Fibroblast of villous mesenchyme (primary cell): ENCODE measurements around a stretch of chr3.

- CAGE, long polyA plus RNA: no peak
Measured at GRCh38 chr3:66798009-66798601, 200.0 kb upstream of the KBTBD8 start.

DNA sequence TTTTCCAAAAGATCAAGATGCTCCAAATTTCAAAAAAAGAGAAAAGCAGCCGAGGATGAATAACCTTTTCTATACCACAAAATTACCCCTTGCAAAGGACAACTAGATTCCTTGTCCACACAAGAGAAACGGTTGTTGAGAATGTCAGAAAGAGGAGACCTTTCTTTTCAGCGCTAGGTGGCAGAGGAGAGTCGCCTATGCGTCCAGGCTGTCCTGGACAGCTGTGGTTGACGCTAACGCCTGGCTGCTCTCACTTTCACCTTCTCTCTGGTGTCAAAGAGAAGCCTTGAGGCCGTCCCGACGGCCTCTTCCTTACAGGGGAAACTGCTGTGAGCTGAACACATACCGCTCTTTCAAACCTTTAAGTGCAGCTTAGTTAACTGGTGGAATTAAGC, 26.3 kb upstream of the KBTBD8 start:
- CAGE, long polyA plus RNA: no peak

- CAGE, long polyA plus RNA: no peak
Measured at GRCh38 chr3:67018106-67018879, 20.2 kb downstream of the KBTBD8 start.

GRCh38 chr3:68996701-68996992, 16.8 kb downstream of the EOGT start:
- CAGE, long polyA plus RNA: no peak

GRCh38 chr3:69249807-69250492, 127.6 kb upstream of the LMOD3 start:
- CAGE, long polyA plus RNA: no peak

DNA sequence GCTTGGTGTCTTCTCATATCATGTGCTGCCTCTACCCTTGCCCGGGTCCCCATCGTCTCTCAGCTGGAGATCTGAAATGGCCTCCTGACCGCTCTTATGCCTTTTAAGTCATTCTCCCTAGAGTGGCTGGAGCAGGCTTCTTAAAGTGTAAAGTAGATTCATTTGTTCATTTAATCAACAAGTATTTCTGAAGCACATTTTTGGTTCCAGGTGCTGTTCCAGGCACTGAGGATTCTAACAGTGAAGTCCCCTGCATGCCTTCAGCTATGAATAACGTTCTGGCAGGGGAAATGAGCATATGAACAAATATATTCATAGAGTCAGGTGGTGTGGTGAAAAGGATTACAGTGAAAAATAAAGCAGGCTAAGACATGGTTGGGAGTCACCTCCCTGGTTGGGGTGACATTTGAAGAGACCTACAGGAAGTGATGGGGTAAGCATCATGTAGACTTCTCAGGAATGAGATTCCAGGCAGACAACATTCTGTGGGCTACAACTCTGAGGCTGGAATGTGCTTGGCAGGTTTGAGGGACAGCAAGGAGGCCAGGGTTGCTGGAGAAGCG, 15.1 kb downstream of the FRMD4B start:
- CAGE, long polyA plus RNA: no peak

- CAGE, long polyA plus RNA: no peak
Measured at GRCh38 chr3:69541638-69542051, 155.8 kb upstream of the FRMD4B start.

- CAGE, long polyA plus RNA: no peak
Measured at GRCh38 chr3:69737970-69738843, 1.1 kb upstream of the MITF start.

- CAGE, long polyA plus RNA: no peak
Measured at GRCh38 chr3:69744376-69744575, 5.0 kb downstream of the MITF start.

- CAGE, long polyA plus RNA: no peak
Measured at GRCh38 chr3:69791002-69791460, 51.8 kb downstream of the MITF start.

GRCh38 chr3:70957930-70959088, 625.2 kb downstream of the FOXP1 start:
- CAGE, long polyA plus RNA: no peak

- CAGE, long polyA plus RNA: no peak
Measured at GRCh38 chr3:70980946-70981503, 602.5 kb downstream of the FOXP1 start.

- CAGE, long polyA plus RNA: no peak
Measured at GRCh38 chr3:71089246-71089762, 494.2 kb downstream of the FOXP1 start.

GRCh38 chr3:71137000-71137971, 446.2 kb downstream of the FOXP1 start:
- CAGE, long polyA plus RNA: no peak

- CAGE, long polyA plus RNA: no peak
Measured at GRCh38 chr3:71153684-71154007, 429.9 kb downstream of the FOXP1 start.

DNA sequence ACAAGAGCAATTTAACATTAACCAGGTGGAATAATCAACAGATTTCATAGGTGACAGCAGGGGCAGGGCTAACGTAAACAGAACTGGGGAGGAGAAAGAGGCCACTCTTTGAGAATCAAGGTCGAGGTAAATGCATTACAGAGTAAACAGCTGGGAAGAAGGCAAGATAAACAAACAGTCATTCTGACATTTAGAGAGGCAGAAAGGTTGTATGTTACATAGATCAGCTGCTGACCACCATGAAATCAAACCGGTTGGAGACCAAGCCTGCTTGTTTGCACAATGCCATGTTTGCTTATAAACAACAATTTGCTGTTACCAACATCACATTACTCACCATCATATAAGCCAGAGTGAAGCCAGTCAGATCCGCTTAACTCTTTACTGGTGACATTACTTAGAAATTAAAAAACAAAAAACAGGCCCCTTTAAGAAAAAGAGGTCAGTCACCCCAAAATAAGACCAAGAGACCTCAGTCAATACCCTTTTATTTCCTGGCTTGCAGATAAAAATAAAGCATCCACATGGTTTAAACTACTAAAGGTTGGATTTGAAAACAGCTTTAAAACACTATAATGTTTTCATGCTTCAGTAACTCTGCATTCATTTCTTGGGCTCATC, 374.7 kb downstream of the FOXP1 start:
- CAGE, long polyA plus RNA: no peak

- CAGE, long polyA plus RNA: no peak
Measured at GRCh38 chr3:71219012-71219814, 364.3 kb downstream of the FOXP1 start.

DNA sequence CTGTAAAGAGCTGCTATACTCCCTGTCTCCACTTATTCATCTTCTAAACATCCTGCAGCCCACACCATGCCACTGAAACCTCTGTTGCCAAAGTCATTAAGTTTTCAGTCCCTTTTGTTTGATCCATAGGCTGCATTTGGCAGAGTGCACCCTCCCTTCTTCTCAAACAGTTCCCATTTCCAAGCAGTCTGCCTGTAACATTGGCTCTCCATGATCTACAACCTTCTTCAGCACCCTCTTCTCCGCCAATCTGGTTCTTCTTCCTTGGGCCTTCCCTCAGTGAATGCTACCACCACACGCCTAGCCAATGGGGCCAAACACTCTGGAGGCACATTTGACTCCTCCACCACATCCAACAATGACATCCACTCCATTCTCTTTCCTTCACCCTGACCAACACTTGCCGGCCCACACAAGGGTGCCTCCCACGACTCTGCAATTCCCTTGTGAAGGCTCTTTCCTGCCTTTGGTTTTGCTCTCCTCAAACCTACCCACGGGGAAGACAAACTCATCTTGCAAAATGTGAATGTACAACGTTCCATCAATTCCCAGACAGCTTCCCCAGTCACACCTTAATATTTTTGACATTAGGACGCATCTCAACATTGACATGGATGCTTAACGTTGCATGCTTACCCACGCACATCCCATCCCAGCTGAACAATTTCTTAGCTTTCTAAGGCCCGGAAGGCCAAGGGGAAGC, 263.8 kb downstream of the FOXP1 start:
- CAGE, long polyA plus RNA: no peak

- CAGE, long polyA plus RNA: no peak
Measured at GRCh38 chr3:71447756-71448163, 135.8 kb downstream of the FOXP1 start.

DNA sequence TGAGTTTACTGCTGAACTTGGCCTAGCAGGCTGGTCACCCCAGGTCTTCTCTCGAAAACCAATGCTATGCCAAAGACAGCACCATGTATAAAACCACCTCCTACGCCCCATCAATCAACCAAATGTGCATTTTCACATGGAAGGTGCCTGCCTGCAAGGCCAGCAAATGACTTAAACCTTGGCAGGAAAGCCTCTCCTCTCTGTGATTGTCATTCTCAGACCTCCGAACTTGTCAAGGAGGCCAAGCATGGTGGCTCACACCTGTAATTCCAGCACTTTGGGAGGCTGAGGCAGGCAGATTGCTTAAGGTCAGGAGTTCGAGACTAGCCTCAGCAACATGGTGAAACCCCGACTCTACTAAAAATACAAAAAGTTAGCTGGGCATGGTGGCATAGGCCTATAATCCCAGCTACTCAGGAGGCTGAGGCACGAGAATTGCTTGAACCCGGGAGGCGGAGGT, 120.7 kb downstream of the FOXP1 start:
- CAGE, long polyA plus RNA: no peak